ENCODE data around the genes DDB2, ACP2 and PSMC3.

- PRO-cap: no peak
- RAMPAGE, long total RNA, 2 experiments: no peak in any of the 2 experiments
These were observed 13.0 kb downstream of the CREB3L1 start for GRCh38 chr11:46290286-46290986.

DNA sequence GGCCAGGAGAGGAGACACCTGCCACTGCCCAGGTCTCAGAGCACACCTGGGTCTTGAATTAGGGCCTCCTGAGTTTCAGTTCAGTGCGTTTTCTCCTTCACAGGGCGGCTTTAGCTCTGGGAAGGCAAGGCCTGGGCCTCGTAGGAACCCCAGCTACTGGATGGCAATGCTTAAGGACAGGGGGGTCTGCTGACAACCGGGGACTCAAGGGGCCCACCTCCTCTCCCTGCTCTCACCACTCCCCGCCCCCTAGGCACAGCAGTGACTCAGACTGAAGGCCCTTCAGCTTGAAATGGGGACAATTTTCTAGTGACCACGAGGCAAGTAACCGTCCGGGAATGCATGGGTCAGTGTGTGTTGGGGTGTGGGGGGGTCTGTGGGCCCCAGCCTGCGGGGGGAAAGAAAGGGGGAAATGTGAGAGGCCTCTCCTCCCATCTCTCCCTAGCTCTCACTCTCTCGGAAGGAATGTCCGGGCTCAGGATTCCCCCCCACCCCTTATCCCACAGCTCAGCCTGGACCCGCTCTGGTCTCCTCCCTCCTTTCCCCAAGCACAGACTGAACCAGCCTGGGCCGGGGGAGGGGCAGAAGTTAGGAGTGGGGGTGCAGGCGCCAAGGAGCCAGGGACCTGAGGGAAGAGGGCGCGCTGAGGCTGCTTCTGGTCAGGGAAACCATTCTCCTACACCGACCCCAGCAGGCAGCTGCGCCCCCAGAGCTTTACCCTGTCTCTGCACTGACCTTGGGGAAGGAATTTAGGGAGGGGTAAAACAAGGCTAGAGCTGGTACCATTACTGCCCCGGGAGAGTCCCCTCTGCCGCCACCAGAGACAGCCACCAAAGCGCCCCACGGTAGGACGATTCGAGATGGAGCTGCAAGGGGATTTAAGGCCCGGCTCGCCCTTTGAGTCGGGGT is 17.3 kb downstream of the CREB3L1 start:
- PRO-cap: no peak
- RAMPAGE, long total RNA, 2 experiments: no peak in any of the 2 experiments

DNA sequence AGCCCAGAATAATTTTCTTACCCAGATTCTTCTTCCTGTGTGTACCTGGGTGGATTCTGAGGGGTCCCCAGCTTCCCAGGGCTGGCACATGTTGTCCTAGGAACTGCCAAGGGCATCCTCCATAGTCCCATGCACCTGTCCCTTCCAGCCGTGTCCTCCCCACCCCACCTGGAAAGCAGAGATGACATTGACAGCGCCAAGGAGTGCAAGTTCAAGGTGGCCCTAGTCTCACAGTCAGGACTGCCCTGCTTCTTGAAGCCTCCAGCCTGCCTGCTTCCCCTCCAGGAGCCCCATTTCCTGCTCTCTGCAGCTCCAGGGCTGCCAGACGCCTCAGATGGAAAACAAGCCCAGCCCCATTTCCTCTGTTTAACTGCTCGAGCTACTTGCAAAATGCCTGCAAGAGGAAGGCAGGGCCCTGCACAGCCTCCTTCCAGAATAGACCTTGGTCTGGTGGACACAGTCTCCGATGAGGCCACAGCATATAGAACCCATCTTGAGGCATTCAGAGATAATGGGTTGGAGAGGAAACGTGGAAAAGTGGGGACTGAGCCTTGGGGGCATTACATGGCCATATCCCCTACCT is 5.1 kb upstream of the DGKZ start:
- PRO-cap: no peak
- RAMPAGE, long total RNA, 2 experiments: no peak in any of the 2 experiments

- PRO-cap: no peak
- RAMPAGE, long total RNA, 2 experiments: no peak in any of the 2 experiments
These were observed 4.8 kb downstream of the DGKZ start for GRCh38 chr11:46351599-46352854.

DNA sequence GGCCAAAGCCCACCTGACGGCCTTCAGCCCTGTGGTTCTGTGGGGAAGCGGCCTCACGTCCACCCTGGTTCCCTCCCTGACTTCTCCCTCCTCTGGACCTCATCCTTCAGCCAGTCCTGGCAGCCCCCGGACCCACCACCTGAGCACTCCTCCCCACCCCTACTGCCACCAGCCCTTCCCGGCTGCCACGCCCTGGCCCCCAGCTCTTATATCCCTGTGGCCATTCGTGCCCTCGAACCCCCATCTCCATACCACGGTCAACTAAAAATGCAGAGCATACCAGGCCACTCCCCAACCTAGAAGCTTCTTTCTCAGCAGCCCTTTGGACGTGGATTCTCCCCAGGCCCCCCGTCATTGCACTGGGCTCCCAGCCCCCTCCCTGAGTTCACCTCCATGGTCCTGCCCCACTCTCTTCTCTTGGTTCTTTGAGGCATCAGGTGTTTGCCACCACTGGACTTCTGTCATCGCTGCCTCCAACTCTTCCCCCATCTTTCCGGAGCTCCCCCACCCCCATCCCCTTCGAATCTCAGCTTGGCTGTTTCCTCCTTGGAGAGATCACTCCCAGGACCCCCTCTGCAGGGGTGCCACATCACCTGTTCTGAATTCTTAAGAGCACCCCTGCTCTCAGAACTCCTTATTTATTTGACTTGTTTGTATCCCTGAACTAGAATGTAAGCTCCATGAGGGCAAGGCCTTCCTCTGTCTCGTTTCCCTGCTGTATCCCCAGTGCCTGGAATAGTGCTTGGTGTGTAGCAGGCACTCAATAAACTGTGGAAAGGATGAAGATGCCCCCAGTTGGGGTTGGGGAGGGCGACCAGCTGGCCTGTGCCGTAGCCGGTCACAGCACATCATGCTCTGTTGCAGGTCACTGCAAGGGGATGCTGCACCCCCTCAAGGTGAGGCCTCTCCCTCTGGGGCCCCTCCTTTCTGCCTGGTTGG is 3.9 kb upstream of the MDK start:
- PRO-cap: no peak
- RAMPAGE, long total RNA, 2 experiments: no peak in any of the 2 experiments

DNA sequence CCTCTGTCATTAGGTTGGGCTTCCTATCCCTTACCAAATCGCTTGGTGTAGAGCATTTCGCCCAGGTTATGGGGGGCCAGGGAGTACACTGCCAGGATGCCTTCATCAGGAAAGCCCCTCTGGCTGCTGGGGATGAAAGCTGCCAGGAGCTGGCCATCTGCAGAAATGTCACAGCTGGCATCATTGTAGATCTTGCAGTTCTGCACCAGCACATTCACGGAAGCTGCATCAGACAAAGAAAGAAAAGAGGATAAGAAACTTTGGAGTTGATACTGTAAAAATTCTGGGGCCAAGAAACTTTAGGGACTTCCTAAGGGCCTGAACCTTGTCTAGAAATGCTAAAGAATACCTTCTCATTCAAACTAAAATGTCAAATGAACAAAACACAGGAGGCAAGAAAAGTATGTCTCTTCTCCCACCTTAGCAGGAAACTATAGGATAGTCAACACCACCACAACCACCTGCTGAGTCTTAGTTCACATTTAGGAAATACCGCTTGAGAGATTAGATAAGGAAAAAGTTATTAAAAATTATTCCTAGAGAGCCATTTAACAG is 43.3 kb upstream of the CHRM4 start:
- PRO-cap: no peak
- RAMPAGE, long total RNA, 2 experiments: no peak in any of the 2 experiments

DNA sequence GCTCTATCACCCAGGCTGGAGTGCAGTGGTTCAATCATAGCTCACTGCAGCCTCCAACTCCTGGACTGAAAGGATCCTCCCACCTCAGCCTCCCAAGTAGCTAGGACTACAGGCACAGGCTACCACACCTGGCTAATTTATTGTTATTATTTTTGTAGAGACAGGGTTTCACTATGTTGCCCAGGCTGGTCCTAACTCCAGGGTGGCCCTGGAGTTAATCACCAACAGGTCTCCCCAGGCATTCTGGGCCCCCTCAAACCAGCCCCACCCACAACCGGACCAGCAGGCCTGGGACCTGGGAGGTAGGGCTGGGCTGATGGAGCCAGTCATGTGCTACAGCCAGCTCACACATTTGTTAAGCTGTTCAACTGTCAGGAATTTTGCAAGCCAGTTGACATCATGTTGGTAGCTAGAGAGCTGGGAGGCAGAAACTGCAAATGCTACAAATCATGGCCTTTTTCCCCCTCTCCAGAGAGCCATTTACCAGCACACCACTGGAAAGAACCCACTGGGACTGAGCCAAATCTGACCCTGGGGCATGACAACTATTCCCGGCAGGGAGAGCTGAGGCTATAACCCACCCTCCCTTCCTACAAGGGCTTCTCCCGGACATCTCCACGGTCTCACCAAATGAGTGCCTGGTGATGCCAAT is 6.9 kb downstream of the ARHGAP1 start:
- PRO-cap: no peak
- RAMPAGE, long total RNA, 2 experiments: no peak in any of the 2 experiments

GRCh38 chr11:46895716-46896157 is 22.6 kb downstream of the LRP4 start:
- PRO-cap: no peak
- RAMPAGE, long total RNA, 2 experiments: no peak in any of the 2 experiments

DNA sequence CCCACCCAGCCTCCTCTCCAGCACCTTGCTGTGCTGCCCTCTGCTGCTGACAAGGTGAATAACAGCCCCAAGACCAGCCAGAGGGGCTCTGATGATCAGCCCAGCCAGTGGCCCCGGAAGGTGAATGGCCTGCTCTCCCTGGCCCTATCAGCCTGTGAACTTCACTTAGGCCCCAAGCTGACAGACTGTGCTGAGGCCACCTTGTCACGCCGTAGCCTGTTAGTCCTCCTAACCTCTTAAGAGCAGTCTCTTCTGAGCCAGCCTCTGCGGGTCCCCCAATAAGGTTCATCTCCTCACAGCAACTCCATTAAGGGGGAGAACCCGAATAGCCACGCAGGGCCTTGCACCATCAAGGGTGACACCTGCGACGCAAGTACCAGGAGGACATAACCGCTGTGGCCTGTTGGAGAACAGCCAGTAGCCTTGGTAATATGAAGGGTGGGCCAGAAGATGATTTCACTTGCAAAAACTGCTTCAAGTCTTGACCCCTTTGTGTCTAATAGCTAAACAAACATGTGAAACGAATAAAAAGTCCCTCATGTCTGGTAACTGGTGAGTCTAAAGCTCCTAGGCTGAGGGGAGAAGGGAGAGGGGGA is 14.9 kb downstream of the ARFGAP2 start:
- PRO-cap: no peak
- RAMPAGE, long total RNA, 2 experiments: no peak in any of the 2 experiments

DNA sequence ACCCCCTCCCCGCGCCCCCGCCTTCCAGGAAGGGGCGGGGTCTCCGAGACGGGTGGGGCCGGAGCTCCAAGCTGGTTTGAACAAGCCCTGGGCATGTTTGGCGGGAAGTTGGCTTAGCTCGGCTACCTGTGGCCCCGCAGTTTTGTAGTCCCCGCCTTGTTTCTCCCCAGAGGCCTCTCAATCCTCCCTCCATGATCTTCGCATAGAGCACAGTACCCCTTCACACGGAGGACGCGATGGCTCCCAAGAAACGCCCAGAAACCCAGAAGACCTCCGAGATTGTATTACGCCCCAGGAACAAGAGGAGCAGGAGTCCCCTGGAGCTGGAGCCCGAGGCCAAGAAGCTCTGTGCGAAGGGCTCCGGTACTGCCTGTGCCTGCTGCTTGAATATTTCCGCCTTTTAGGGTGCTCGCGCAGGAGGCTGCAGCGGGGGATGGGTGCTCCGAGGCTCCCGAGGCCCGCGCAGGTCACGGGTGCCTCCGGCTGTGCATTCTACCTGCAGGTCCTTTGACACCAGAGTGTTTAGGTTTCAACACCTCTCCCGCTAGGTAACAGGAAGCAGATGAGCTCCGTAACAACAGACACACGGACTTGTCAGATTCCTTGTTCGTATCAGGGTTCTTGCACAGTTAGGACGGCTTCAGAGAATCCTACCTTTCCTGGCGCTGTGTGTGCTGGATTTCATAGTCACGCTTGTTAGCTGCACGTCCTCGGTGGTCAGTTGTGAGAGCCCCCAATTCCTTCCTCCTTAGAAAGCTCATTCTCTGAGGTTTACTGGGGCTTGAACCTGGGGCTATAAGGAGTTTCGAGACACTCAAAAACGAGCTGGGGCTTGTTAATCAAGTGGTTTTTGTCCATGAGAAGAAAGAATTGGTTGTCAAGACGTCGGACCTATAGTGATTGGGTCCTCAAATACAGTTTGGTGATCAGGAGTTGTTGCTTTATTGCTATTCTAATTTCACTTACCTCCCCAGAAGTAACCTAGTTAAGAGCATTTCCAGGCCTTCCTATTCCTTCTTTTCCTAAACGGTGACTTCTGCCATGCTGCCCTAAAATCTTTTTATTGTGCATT is at the start of gene DDB2:
Gene DDB2 (plus strand): TSS at position 74 of the 1,072 bp plus-strand sequence.
- PRO-cap: bidirectional peak, plus-strand start at position 46 of the sequence, minus-strand start outside the sequence
- RAMPAGE, long total RNA, 2 experiments: start-site peak on the plus strand in 2 of 2 experiments, centred at positions 84 to 177 of the sequence, 32 to 40 reads per replicate

GRCh38 chr11:47248206-47249710 is at the start of gene ACP2:
ACP2 (minus strand) TSS chr11:47248814.
- PRO-cap: bidirectional peak, plus-strand start at chr11:47248907, minus-strand start at chr11:47248798
- RAMPAGE, long total RNA, 2 experiments: start-site peak on the plus strand in 2 of 2 experiments, at chr11:47248869-47248981 at its widest, 10 to 35 reads per replicate; start-site peak on the minus strand in 2 of 2 experiments, at chr11:47248767-47248829 at its widest, 40 to 73 reads per replicate

- PRO-cap: no peak
- RAMPAGE, long total RNA, 2 experiments: no peak in any of the 2 experiments
These were observed 13.2 kb downstream of the NR1H3 start for GRCh38 chr11:47270552-47271784.

DNA sequence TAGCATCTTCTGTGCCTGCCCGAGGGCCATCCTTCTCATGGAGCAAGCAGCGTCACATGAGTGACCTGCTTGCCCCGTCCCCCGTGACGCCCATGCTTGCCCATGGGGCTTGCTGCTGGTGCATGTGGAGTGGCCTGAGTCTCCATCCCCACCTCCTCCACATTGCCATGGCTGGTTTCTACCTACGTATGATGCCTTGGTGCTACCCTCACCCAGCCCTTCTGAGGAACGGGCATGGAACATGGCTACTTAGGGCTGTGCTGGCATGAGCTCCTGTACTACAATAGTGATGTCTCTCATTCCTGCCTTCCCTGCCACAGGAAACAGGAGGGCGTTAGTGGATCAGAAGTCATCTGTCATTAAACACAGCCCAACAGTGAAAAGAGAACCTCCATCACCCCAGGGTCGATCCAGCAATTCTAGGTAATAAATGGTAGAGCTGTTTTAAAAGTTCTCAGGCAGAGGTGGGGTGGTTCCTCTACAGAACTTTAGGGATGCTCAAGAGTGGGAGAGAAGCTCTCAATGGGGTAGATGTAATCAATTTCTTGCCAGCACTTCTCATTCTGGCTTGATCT is 31.4 kb downstream of the NR1H3 start:
- PRO-cap: no peak
- RAMPAGE, long total RNA, 2 experiments: no peak in any of the 2 experiments

- PRO-cap: no peak
- RAMPAGE, long total RNA, 2 experiments: no peak in any of the 2 experiments
These were observed 43.4 kb downstream of the MYBPC3 start for GRCh38 chr11:47309048-47309644.

GRCh38 chr11:47334791-47335329 is 17.6 kb downstream of the MYBPC3 start:
- PRO-cap: no peak
- RAMPAGE, long total RNA, 2 experiments: no peak in any of the 2 experiments

DNA sequence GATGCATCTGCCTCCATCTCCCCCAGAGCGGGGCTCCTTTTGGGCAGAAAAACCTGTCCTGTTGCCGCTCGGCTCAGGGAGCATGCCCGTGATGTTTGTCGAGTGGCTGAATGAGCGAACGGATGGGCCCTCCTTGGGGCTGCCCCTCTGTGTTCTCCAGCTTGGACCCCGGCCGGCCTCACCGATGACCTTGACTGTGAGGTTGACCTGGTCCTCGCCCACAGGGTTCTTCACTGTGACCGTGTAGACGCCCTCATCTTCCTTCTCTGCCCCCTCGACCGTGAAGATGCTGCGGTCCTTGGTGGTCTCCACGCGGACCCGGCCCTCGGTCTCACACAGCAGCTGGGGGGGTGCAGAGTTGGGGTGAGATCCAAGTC is 14.2 kb downstream of the MYBPC3 start:
- PRO-cap: no peak
- RAMPAGE, long total RNA, 2 experiments: no peak in any of the 2 experiments

GRCh38 chr11:47400760-47401206 is 7.6 kb upstream of the SLC39A13 start:
- PRO-cap: no peak
- RAMPAGE, long total RNA, 2 experiments: no peak in any of the 2 experiments

GRCh38 chr11:47417400-47418606 is 8.4 kb downstream of the PSMC3 start:
- PRO-cap: no peak
- RAMPAGE, long total RNA, 2 experiments: no peak in any of the 2 experiments

DNA sequence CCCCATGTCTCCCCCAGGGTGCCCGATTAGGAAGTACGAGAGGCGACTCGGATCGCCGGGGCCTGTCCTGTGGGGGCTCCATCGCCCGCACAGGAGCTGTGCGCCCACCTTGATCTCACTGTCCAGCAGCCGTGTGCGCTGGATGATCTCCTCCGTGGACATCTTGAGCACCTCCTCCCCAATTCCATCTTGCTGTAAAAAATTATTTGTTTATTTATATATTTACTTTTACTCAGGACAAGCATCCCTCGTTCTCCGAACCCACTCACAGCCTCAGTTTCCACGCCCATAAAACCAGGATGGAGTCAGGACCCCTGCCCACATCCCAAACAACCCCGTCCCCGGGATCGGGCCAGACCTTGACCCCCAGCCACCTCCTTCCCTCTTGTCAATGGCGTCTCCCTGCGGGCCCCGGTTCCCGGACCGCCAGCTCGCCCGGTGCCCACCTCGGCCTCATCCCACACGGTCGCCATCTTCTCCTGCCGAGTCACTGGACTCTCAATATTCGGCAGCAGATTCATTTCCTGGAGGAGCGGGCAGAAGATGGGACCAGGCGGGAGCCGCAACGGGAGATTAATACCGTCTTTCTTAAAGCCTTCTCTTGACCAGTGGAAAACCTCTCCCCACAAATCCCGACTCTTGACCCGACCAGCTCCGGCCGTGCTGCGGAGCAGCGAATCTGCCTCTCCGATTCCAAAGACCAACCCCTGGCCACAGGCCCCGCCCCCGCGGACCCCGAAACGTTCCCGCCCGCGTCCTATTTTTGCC is at the start of gene PSMC3:
Gene PSMC3 (minus strand): TSS at position 681 of the 768 bp plus-strand sequence.
- PRO-cap: unidirectional peak, minus-strand start at position 481 of the sequence; bidirectional peak, plus-strand start outside the sequence, minus-strand start at position 715 of the sequence
- RAMPAGE, long total RNA, 2 experiments: start-site peak on the minus strand in 2 of 2 experiments, centred at positions 484 to 695 of the sequence, 93 to 1,355 reads per replicate

GRCh38 chr11:47468050-47468520 is 19.1 kb upstream of the RAPSN start:
- PRO-cap: no peak
- RAMPAGE, long total RNA, 2 experiments: no peak in any of the 2 experiments

All from breast epithelium (tissue), 2 donors.